HGPS cell (cell line): ENCODE measurements around the genes RSRC2, ABCB9, OGFOD2 and PITPNM2.

DNA sequence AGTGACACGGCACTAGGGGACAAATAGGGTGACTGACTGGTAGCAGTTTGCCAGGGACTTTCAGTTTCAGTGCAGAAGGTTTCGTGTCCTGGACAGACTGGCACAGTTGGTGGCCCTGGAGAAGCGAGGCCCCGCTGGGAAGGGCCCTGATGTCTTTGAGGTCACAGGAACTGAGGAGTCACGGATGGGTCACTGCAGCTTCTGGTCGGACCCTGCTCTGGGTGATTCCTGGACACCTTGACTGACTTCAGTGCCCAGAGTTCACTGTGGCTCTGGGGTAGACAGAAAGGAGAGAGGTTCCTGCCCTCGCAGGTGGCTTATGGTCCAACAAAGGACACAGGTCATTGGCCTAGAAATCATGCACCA is 2.7 kb downstream of the LRRC43 start:
- RRBS: no CpG with 5 or more reads among the region's 7 CpGs

GRCh38 chr12:122261083-122261678 is 5.1 kb downstream of the VPS33A start:
- RRBS: no CpG with 5 or more reads among the region's 12 CpGs

DNA sequence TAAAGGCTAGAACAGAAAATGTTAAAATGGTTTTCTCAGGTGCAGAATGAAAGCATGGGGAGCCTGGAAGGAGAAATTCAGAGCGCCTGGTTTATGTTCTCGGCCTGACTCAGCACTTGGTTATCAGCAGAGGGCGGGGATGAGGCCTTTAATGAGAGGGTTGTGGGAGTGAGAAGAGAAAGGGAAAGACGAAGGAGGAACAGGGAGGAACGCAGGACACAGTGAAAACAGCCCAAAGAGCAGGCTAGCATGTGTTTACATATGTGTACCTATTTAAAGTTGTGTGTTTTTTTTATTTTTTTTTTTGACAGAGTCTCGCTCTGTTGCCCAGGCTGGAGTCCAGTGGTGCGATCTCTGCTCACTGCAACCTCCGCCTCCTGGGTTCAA is 13.5 kb upstream of the VPS33A start:
- RRBS: no CpG with 5 or more reads among the region's 8 CpGs

DNA sequence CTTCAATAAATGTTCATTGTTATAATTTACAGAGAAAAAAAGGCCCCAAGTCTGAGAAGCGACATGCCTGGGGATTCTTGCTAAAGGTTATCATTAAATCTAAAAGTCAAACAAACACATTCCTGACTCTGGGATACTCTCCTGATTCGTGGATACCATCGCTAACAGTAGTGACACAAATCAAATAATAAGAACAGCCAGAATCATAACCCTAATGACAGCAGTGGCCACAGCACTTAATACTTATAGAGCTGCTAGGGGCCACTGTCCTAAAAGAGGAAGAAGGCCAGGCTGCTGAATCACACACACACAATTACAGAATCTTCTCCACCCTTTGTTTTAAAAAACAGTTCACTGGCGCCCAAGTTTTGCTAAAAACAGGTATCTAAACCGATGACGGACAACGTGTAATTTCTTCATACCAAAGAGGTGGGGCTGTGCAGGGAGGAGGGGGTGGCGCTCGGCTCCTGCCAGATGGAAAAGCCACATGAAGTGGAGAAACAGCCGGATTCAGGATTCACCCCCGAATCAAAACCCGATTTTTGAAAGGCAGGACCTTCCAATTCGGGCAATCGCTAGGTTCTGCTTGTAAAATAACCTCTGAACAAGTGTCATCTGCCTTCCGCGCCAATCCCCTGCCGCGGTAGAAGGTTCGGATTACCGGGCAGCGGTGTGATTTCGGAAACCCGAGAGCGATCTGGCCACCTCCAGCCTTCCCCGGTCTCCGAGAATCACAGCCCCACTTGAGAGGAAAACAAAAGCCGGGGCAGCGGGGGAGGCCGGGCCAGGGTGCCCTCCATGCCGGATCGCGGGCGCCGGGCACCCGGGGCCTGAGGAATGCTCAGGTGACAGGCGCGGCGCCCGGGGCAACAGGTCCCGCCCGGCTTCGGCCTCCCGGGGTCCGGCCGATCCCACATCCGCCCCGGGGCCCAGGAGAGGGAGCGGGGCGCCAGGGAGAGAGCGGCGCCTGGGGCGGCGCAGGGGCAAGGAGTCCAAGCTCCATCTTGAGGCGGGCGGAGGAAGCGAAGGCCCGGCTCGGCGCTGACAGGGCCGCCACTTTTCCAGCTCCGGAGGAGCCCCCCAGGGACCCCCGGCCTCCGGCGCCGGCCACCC is 878 bp downstream of the CLIP1 start:
- RRBS: 3% methylated on average over 14 of the region's 65 CpGs

GRCh38 chr12:122437492-122437925 is 15.0 kb upstream of the CLIP1 start:
- RRBS: no CpG with 5 or more reads among the region's 9 CpGs

DNA sequence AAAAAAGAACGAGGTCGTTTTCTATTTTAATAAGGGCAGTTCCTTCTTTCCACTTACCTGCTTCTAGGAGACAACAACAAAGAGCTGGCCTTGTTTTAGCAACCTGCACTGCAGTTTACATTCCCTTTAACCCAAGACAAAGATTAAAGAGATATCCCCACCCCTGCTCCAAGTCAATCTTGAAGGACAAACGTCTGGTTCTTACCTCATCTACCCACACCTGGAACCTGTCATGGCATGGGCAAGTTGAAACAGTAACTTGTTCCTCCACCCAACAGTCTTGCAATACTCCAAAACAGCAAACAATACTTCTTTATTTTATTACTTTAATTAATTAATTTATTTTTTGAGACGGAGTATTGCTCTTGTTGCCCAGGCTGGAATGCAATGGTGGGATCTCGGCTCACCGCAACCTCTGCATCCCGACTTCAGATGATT is 32.7 kb downstream of the ZCCHC8 start:
- RRBS: no CpG with 5 or more reads among the region's 7 CpGs

GRCh38 chr12:122526290-122527154 is at the start of gene RSRC2:
Gene RSRC2, minus strand, starts transcription at chr12:122526936.
- RRBS: 1% methylated on average over 17 of the region's 52 CpGs

DNA sequence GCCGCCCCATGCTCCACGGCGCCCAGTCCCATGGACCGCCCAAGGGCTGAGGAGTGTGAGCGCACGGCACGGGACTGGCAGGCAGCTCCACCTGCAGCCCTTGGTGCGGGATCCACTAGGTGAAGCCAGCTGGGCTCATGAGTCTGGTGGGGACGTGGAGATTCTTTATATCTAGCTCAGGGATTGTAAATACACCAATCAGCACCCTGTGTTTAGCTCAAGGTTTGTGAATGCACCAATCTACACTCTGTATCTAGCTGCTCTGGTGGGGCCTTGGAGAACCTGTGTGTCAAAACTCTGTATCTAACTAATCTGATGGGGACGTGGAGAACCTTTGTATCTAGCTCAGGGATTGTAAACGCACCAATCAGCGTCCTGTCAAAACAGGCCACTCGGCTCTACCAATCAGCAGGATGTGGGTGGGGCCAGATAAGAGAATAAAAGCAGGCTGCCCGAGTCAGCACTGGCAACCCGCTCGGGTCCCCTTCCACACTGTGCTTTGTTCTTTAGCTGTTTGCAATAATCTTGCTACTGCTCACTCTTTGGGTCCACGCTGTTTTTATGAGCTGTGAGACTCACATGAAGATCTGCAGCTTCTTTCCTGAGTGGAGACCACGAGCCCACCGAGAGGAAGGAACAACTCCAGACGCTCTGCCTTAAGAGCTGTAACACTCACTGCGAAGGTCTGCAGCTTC is 65.4 kb downstream of the KNTC1 start:
- RRBS: no CpG with 5 or more reads among the region's 21 CpGs

GRCh38 chr12:122836049-122836581 is 858 bp downstream of the HIP1R start:
- RRBS: 2% methylated on average over 8 of the region's 33 CpGs

GRCh38 chr12:122851835-122852303 is 16.6 kb downstream of the HIP1R start:
- RRBS: no CpG with 5 or more reads among the region's 6 CpGs

DNA sequence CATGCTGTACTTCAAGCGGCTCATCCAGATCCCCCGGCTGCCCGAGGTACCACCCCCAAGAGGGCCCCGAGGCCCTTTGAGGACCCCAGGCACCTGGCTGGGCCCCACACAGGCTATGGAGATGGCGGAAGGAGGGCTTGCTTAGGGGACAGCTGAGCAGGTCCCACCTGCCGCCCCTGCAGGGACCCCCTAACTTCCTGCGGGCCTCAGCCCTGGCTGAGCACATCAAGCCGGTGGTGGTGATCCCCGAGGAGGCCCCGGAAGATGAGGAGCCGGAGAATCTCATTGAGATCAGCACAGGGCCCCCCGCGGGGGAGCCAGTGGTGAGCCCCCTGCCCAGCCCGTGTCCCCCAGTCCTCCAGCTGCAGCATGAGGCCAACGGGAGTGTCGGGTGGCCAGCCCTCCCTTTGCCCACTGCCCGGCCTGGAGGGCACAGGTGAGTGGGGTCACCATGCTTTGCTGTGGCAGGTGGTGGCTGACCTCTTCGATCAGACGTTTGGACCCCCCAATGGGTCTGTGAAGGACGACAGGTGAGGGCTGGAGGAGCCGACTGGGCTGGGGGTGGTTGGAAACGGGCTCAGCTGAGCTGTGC is 19.9 kb downstream of the HIP1R start:
- RRBS: no CpG with 5 or more reads among the region's 22 CpGs

GRCh38 chr12:122861923-122862645 is 26.8 kb downstream of the HIP1R start:
- RRBS: 48% methylated on average over 5 of the region's 23 CpGs

- RRBS: 44% methylated on average over 3 of the region's 12 CpGs
Observed at GRCh38 chr12:122875072-122876113, 20.5 kb downstream of the VPS37B start.

- RRBS: 2% methylated on average over 7 of the region's 41 CpGs
Observed at GRCh38 chr12:122966275-122966928, at the start of gene ABCB9. Gene ABCB9, minus strand, starts transcription at chr12:122966463.

DNA sequence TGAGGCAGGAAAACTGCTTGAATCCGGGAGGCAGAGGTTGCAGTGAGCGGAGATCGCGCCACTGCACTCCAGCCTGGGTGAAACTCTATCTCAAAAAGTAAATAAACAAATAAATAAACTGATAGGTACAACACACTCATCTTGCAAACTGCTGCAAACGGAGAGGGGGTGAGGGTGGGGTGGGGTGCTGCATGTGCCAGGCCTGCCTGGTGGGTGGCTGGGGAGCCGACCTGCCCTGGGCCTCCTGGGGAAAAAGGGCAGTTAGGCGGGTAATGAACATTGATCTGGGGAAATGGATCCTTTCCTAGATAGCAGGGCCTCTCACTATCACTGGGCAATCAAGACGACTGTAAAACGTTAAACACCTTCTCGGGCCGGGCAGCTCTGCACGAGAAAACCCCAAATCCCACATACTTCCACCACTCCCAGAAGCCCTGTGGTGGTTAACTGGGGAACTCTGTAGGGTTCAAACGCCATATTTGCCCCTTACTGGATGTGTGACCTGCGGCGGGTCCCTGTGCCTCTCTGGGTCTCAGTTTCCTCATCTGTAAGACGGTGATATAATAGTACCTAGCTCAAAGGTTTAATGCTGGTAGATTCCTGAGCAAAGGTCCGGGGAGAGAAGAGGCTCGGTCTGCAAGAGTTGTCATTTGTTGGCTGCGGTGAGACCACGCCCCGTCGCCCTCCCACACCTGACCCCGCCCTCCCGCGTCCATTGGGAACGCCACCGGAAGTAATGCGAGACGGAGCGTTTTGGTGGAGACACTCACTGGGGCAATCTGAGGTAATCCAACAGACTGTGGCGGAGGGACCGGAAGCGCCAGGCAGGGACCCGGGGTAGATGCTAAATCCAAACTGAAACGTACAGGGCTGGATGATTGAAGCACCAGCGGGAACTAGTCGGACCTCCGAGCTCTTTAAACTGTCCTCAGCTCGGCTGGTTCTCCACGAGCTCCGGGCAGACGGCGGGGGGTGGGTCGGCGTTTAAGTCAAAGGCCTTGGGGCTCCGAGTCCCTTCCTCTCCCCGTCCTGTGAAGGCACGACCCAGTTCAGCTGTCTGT is 769 bp upstream of the OGFOD2 start:
- RRBS: 2% methylated on average over 11 of the region's 48 CpGs

DNA sequence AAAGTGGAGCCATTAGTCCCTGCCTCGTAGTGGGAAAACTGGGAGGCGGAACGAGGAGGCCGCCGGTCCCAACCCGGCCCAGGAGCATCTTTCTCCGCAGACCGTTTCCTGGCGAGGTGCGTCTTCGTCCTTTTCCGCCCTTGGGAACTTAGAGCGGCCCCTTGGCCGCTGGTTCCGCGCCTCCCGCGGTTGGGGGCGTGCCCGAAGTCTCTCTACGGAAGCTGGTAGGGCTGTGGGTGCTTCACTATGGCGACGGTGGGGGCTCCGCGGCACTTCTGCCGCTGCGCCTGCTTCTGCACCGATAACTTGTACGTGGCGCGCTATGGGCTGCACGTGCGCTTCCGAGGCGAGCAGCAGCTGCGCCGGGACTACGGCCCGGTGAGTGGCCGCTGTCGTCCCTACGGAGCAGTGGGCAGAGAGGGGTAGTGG is at the start of gene OGFOD2:
Gene OGFOD2, plus strand, starts transcription at position 239 of the 429 bp plus-strand sequence.
- RRBS: no CpG with 5 or more reads among the region's 42 CpGs

DNA sequence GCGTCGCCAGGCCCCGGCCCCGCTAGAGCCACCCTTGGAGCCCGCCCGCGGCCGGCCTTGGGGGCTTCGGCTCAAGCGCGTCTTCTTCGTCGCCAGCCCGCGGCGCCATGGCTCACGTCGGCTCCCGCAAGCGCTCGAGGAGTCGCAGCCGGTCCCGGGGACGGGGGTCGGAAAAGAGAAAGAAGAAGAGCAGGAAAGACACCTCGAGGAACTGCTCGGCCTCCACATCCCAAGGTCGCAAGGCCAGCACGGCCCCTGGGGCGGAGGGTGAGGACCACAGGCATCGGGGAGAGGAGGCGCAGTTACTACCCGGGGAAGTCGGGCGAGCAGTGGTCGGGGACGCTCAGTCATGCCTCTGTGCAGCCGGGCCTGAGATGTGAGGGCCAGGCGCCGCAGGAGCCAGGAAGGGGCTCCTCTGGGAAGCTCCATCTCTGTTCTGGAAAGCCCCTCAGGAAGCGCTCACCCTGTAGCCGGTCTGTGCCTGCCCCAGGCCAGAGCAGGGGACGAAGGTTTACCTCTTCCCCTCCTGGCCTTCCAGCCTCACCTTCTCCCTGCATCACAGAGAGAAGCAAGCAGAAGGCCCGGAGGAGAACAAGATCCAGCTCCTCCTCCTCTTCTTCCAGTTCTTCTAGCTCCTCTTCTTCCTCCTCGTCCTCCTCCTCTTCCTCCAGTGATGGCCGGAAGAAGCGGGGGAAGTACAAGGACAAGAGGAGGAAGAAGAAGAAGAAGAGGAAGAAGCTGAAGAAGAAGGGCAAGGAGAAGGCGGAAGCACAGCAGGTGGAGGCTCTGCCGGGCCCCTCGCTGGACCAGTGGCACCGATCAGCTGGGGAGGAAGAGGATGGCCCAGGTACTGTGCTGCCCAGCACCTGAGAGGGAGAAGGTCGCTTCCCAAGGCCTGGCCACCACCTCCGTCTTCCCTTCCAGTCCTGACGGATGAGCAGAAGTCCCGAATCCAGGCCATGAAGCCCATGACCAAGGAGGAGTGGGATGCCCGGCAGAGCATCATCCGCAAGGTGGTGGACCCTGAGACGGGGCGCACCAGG is 873 bp downstream of the ARL6IP4 start:
- RRBS: 13% methylated on average over 25 of the region's 60 CpGs

DNA sequence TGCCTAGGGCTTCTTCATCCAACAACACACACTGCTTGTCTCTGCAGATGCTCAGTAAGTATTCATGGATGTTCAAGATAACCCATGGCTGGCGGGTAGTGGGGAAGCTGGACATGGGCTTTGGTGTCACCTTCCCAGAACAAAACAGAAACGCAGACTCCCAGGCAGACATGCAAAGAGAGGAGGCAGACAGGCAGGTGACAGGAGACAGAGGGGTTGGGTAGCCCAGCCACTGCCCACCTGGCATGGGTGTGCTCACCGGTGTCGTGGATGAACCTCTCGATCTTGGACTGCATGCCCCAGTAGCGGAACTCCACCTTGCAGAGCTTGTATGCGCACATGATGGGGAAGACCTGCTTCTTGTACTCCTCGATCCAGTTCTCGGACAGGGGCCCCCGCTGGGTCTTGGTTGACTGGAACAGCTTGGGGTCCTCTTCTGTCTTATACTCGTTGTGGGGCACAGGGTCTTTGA is 29.1 kb downstream of the ARL6IP4 start:
- RRBS: no CpG with 5 or more reads among the region's 11 CpGs

DNA sequence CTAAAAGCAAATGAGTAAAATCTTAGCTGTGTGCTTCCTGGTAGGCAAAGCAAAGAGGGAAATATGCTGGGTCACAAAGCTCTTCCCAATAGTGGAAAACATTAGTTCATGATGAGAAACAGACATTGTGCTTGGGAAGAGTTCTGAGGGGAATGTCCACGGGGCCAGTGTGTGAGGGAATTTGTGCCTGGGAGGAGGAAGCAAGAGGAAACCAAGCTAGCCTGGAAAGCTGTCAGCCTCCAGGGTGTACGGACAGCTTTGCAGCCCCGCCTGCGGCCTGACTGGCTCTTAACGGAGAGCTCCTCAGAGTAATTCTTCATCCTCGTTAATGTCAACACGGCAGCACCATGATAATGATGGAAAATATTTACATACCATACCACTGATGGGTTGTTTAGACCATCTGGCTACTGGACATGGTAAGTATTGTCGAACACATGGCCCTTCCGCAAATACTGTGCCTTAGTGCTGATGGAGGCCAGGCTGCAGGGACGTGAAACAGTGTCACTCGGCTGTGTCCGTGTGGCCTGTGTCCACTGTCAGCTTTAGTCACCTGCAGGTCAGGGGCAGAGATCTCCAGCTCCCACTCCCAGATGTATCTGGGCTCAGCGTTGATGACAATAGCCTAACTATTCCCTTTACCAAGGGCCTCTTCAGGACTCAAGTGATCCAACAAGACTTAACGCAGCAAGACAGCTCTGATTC is 32.3 kb downstream of the PITPNM2 start:
- RRBS: no CpG with 5 or more reads among the region's 14 CpGs

GRCh38 chr12:123150358-123151413 is at the start of gene PITPNM2:
Gene PITPNM2, minus strand, starts transcription at chr12:123151090.
- RRBS: 2% methylated on average over 110 of the region's 164 CpGs